HT-29 (cell line): ENCODE results near the gene RAB31.

DNA sequence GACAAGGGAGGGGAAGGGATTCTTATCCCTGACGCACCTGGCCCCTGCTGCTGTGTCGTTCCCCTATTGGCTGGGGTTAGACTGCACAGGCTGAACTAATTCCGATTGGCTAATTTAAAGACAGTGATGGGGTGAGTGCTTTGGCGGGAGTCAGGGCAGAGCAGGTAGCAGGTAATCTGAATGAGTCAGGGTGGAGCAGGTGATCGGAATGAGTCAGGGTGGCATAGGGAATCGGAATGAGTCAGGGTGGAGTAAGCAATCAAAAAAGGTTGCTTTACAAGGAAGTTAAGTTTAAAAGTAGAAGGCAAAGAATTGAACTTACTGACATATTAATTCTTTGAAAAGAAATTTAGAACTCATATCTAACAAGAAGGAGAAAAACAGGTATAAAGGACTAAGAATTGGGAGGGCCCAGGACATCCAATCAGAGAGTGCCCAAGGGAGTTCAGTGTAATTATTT, 52.4 kb upstream of the RALBP1 start:
- RAMPAGE, long total RNA = no peak

- RAMPAGE, long total RNA = no peak
Observed at GRCh38 chr18:9684597-9684841, 23.6 kb upstream of the RAB31 start.

- RAMPAGE, long total RNA = no peak
Observed at GRCh38 chr18:9707855-9708543, at the start of gene RAB31. Gene RAB31, plus strand, starts transcription at chr18:9708301.

- RAMPAGE, long total RNA = no peak
Observed at GRCh38 chr18:9720127-9721036, 12.3 kb downstream of the RAB31 start.

DNA sequence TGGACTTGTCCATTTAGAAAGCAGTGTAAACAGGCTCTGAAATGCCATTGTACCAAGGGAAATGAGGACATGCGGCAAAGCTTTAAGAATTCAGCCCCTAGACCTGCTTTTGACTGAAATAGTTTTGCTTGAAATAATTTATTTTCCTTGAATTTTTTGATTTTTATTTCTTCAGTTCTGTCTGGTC, 34.8 kb downstream of the RAB31 start:
- RAMPAGE, long total RNA = no peak

GRCh38 chr18:9785735-9786194, 77.7 kb downstream of the RAB31 start:
- RAMPAGE, long total RNA = no peak

DNA sequence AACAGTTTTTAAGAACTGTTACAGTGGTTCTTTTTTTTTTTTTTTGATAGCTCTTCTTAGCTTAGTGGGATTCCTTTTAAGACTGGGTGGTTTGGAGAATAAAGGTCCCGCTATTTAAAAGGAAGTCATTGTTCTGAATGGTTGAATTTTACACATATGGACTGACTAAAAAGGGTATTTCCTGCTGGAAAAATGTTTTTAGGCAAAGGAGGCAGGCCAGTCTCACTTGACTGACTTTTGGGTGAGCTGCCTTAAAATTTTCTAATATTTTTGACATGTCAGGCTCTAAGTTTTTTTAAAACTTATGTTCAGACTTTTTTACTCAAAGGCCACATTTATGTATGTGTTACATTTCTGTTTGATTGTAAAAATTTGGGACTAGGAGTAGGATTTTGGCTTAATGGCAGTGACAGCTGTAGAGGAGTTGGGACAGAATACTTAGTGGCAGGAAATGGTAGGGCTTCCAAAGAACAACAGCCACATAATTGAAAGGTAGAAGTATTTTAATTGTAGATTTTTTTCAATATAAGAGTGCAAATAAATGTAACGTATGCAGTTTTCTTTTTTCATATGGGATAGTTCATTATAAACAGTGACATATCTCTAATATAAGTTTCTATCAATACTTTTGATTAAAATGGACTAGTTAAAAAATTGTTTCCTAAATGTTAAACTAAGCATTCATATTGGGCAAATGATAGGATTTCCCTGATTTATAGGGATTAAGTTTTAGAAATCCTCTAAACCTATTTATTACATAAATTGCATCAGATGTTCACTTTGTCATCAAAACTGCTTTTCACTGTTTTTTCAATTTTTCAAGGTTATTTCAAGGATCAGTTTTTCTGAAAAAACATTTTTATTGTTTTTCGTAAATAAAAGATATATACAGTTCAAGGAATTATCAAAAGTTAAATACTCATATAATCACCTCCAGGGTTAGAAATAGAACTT, 13.9 kb downstream of the VAPA start:
- RAMPAGE, long total RNA = no peak

DNA sequence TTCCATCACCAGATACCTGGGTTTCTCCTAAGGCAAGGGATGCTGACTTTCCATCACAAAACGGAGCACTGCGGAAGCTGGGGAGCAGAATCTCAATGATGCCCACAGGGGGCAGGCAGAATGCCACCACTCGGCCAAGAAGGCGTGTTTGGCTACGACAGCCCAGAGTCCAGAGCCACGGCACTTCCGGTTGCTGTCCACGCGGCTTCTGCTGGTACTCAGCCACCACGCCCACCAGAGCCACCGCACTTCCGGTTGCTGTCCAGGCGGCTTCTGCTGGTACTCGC, 40.3 kb upstream of the APCDD1 start:
- RAMPAGE, long total RNA = no peak

GRCh38 chr18:10713638-10714197, 187.9 kb downstream of the NAPG start:
- RAMPAGE, long total RNA = no peak

- RAMPAGE, long total RNA = no peak
Observed at GRCh38 chr18:11161660-11161916, 12.2 kb upstream of the PIEZO2 start.

GRCh38 chr18:11431928-11432159, 177.6 kb upstream of the SLC35G4 start:
- RAMPAGE, long total RNA = no peak

DNA sequence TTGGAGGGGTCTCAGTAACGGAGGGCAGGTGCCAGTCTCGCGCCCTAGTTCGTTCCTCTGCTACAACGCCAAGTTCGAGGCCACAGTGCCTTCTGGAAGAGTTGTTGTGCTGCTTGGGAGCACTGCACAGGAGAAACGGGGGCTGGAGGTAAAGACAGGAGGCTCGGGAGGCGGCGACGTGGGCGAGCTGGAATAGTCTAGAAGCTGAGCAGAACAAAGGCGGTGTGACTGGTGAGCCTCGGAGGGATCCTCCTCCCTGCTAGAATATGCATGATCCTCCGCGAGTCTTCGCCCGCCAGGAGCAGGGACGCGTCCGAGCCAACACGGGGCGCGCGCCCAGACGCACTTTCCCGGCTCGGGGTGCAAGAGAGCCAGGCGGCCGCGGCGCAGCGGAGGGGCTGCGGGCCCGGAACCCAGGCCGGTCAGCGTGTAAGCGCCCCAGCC, 62.2 kb downstream of the GNAL start:
- RAMPAGE, long total RNA = no peak

GRCh38 chr18:11983409-11984162, 2.3 kb downstream of the IMPA2 start:
- RAMPAGE, long total RNA = no peak

DNA sequence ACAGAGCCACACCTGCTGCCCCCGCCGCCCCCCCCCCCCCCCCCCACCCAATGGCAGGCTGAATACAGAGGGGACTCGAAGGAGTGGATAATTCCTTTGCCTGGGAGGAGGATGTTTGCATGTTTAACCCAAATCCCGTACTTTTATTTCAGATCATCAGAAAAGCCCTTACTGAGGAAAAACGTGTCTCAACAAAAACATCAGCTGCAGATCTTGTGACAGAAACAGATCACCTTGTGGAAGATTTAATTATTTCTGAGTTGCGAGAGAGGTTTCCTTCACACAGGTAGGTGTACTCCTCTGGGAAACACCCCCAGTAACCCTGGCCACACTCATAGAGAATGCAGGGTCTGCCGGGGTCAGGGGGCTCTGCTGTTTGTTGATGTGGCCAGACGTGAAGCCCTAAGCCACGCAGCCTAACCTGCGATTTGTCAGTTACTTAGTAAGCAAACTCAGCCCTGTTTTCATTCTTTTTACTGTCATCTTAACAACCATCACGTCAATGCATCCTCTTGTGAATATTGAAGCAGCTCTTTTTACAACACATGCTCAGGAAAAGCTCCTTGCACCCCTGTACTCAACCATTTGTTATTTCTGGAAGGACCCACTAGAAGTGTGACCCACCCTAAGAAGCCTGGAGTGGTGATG, 17.7 kb downstream of the IMPA2 start:
- RAMPAGE, long total RNA = no peak

DNA sequence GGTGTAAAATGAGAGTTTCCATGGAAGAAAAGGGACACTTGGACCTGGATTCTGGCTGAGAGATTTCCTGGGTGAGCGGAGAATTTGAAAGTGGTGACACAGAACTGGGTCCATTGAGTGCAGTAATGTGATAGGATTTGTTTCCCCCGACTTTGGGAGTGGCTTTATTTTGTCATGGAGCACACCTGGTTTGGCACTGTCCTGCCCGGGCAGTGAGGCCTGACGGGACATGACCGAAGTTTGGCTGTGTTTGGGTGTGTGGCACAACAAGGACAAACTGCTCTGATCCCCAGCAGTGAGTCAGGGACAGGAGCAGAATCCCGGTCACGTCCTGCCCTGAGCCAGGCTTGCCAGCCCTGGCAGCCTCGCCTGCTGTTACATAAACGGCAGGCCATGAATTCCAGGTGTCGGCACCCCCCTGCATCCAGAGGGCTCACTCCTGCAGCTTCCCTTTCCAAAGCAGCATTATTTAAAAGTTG, 45.7 kb downstream of the IMPA2 start:
- RAMPAGE, long total RNA = no peak

DNA sequence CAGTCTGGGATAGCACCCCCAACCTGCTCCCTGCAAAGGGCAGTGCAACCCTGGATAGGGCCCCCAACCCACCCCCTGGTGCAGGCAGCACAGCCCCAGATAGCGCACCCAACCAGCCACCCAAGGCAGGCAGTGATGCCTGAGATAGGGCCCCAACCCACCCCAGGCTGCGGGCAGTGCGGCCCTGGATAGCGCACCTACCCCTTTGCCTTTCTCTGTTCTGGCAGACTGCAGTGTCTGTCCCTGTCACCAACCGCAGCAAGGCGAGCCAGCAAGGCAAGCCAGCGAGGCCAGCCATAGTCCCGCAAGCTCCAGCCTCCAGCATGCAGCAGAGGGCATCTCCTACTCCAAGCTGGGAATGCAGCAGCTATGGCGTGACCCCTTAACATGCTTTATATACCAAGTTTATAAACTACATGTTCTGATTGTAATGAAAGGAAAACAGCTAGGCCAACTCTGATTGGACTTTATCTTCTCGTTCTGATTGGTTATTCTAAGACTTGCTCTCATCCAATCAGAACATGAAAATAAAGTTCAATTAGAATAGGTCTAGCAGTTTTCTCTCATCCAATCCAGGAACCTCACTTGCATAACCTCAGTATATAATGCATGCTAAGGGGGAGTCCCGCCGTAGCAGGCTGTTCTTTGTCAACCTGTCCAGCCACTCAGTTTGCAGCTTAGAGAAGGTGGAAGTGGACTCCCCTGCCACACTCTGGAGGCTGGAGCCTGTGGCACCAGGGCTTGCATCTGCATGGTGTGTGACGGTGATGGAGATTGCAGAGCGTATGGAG, 34.0 kb upstream of the ANKRD62 start:
- RAMPAGE, long total RNA = no peak

DNA sequence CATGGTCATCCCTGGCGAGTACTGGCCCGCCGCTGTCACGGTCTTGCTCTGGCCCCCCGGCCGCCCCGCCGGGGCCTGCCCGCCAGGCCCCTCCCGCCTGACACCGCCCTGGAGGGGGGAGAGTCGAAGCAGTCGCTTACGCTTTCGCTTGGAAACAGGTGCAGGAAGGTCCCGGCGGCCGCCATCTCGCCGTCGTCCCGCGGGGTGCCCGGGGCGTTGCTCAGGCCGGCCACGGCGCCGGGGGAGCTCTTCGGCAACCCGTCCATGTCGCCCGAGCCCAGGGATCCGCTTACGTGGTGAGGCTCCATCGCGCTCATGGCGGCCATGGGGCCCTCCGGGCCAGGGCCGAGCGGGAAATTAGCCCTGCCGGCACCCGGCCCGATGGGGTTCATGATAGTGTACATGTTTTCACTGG, 26.6 kb upstream of the ANKRD62 start:
- RAMPAGE, long total RNA = no peak

DNA sequence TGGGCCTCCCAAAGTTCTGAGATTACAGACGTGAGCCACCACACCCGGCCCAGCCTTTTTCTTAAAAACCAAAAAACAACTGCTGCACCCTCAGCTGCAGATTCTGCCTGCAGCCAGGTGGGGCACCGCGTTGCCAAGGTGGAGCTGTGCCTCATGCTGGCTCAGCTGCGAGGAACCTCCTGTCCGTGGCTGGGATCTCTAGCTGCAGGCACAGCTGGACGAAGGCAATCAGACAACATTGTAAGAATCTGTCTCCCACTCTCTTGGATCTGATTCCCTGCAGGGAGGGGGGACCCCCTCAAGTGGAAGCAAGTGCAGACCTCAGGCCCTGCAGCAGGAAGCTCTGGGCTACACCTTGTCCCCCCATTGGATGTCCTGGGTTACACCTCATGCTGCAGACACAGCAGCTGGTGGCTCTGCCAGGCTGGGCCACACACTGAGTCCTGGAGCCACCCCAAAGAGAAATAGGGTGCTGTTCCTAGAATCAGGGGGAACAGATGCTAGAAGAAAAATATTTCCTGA, 24.1 kb downstream of the CIDEA start:
- RAMPAGE, long total RNA = no peak

DNA sequence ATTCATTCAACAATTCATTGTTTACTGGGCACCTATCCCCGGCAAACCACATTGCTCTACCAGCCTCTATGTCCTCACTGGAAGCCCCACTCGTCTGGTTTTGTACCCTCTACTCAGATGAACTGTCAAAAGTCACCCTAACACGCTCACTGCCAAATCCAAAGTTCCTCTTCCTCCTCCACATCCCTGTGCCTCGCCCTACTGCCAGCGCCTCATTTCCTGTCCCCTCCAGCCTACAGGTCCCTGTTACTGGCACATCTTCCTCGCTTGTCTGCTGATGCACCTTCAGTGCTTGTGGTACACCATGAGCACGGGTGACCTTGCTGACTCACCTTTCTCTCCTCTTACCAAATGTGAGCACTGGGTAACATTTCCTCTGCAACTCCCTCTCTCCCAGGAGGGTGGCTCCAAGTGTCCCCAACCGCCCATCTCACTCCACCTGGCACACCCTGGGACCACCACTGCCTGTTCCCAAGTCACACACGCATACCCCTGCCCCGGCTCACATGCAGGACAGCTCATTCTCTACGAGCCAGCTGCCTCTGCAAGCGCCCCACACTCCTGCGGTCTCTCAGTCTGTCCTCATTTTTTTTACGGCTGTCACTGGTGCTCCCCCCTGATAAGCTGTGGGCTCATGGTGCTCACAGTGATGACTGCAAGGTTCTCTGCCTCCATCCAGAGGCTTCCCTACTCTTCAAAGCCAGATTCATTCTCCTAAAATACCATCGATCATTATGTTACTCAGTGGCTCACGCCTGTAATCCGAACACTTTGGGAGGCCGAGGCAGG, 30.9 kb downstream of the AFG3L2 start:
- RAMPAGE, long total RNA = no peak

DNA sequence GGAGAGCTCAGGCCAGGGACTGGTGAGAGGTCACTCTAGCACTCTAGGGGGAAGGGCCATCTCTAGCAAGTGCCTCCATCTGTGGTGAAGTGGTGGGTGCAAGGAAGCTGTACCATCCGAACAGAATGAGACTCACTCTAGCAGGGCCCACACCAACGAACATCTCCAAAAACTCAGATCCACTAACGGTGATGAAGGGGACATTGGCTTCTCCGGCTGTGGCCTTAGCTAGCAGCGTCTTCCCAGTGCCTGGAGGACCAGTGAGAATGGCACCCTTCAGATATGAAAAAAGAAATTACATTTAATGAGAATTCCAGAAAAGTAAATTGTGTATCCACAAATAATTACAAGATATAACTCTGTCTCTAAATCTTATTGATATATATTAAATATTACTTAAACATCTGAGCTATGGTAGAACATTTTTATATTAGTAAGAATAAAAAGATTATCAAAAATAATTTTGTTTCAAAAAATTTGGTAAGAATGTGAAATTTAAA, 20.4 kb downstream of the AFG3L2 start:
- RAMPAGE, long total RNA = no peak